Thoracic aorta endothelial cell (primary cell): ENCODE measurements around a stretch of chr18.

DNA sequence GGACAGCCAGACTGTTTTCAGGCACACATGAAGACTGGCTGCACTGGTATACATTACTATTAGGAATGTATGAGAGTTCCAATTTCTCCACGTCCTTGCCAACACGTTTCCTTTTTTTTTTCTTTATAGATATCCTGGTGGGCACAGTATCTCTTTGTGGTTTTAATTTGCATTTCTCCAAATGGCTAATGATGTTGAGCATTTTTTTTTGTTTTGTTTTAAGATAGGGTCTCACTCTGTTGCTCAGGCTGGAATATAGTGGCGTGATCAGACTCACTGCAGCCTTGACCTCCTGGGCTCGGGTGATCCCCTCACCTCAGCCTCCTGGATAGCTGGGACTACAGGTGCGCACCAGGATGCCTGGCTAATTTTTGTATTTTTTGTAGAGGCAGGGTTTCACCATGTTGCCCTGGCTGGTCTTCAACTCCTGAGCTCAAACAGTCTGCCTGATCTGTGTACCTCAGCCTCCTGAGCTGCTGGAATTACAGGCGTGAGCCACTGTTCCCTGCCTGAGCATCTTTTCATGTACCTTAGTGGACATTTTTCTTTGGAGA, 7.5 kb downstream of the ADNP2 start:
- CAGE, long polyA plus RNA = no peak

DNA sequence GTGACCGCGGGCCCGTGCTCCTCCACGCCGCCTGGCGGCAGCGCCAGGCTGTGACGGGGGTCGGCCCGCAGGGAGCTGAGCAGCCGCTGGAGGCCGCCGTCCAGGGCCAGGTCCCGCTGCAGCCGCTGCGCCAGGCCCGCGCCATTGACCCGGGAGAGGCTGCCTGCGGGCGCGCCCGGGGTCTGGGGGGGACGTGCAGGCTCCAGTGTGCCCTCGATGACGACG, 50.6 kb downstream of the ADNP2 start:
- CAGE, long polyA plus RNA = no peak

- CAGE, long polyA plus RNA = no peak
Measured at GRCh38 chr18:80175181-80176154, 66.4 kb downstream of the ADNP2 start.

DNA sequence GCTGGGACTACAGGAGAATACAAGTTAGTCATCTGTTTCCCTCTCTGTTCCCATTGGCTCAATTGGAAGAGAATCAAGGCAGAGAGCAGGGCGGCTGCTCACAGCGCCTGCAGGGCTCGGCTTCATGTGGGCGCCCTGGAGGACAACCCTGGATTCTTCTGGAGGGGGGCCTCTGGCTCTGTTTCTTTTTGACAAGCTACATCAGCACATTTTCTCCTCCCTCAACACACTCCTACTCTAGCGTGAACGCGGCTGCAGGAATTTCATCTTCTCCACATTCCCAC, 50.8 kb downstream of the PARD6G start:
- CAGE, long polyA plus RNA = no peak

DNA sequence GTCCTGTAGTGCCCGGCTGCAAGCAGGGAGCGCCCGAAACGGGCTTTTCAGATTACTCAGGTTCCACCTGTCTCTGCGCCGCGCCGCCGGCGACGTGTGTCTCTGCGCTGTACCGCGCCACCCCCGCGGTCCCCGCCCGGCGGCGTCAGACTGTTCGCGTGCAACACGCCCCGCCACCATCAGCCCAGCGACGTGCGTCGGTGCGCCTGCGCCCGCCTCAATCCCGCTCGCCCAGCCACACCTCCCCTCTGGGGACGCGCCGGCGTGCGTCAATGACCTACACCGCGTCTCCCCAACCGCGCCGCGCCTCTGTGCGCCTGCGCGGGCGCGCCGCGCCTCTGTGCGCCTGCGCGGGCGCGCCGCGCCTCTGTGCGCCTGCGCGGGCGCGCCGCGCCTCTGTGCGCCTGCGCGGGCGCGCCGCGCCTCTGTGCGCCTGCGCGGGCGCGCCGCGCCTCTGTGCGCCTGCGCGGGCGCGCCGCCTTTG, 15.1 kb upstream of the PARD6G start:
- CAGE, long polyA plus RNA = no peak